Measurements from ENCODE around the genes WFDC10B, ZSWIM3 and CTSA.

DNA sequence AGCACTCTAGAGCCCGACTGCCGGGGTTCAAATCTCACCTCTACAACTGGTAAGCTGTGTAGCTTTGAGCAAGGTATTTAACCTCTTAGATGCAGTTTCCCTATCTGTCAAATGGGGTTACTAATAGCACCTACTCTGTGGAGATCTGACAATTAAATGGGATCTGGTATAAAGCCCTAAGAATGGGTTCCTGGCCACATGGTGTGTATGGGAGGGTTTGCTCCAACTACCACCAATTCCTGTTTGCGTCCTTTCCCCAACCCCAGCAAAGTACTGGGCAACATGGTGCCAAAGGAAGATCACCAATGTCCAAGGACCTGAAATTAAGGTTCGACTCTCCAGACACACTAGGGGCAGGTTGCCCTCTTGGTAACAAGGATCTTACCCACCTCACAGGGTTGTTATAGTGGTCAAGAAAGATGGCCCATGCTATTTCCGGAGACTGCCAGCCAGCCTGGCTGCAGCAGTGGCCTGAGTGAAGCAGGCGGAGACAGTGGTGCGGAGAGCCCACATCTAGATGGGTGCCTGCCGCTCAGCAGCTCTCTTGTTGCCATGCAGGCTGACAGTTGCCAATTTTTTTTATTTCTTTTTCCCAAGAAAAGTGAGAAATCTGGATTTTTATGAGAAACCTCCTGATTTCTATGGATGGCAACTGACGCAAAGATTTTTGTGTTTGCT, 16.4 kb upstream of the MATN4 start:
- PRO-cap: no peak

DNA sequence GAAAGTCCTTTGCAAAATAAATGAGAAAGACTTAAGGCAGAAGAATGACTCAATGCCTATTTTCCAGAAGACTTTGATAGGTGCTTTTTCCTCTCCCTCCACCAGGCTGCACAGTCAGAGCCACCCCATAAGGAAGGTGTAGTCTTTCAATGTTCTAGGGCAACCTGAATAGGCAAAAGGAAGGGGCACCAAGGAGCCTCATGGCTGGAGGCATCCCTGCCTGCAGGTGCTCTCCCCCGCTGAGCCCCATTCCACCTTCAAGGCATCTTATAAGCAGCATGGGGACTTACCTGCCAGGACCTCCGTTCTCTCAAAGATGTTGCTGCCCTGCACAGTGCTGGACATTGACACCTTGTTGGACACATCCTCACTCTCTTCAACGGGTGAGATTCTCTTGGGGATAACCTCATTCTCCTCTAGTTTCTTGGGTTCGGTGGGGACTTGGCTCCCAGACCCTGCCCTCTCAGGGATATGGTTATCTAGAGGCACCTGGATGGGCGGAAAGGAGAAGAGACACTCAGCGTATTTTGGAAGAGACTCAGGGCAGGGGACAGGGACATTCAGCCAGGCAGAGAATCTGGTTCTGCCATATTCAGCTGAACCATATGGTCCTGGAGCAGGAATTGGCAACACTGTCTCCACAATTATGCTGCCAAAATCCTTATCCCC, 18.0 kb downstream of the SDC4 start:
- PRO-cap: no peak

GRCh38 chr20:45342616-45343217, 5.5 kb downstream of the SDC4 start:
- PRO-cap: bidirectional peak, plus-strand start at chr20:45342732, minus-strand start at chr20:45342448; unidirectional peak, plus-strand start at chr20:45343107

- PRO-cap: no peak
Observed at GRCh38 chr20:45345024-45346016, 2.9 kb downstream of the SDC4 start.

DNA sequence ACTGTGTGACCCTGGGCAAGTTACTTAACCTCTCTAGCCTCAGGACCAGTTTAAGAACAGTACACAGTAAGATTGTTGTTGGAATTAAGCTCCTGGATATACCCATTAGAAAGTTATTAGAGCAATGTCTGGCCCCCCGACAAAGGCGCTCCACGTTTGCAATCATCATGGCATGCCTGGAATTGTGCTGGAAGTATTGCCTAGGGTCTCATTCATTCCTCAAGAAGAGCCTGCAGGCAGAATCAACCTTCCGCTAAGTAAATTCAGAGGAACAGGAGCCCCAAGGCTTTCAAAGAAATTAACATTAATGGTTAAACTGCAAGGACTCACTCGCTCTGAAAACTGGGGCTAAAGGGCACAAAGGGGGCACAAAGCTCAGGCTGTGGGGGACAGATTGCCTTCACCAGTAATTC, 1.3 kb downstream of the SDC4 start:
- PRO-cap: no peak

- PRO-cap: no peak
Observed at GRCh38 chr20:45358891-45359771, 3.8 kb upstream of the SYS1 start.

DNA sequence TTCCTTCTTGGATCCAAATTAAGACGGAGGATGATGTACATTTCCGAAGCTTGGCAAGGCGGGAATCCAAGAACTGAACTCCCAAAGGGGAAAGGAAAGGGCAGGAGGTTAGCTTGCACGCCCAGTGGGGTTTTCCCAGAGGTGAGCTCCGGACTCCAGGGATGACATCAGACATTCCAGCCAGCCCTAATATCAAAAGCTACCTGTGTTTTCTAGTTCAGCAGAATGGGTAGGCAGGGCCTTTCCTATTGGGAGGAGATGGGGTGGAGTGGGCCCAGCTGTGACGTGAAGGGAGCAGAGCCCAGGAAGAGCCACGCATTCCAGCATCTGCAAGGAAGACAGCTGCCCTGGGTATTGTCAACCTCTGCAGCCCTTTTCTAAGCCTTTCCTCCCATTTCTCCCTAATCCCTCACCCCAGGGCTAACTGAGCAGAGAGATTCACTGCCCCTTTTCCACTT, 3.2 kb upstream of the SYS1 start:
- PRO-cap: no peak

DNA sequence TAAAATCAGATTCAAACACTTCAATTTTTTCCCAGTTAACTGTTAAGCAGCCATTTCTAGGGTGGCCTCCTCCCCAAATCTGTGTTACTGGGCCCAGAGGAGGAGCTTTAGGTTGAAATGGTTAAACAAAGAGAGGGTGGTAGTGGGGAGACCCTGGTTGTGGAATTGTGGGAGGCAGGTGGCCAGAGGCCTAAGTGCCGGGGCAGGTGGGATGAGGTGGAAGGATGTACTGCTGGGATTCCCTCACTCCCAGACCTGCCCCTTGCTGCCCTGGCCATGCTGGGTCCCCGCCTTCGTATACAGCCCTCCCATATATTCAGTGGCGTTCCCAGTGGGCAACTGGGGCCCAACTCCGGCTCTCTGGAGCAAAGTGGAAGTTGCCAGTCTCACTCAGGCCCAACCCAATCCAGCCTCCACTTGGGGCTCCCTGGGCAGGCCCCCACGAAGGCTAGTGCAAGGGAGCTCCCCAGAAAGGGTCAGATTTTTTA, 6.1 kb downstream of the TP53TG5 start:
- PRO-cap: no peak

DNA sequence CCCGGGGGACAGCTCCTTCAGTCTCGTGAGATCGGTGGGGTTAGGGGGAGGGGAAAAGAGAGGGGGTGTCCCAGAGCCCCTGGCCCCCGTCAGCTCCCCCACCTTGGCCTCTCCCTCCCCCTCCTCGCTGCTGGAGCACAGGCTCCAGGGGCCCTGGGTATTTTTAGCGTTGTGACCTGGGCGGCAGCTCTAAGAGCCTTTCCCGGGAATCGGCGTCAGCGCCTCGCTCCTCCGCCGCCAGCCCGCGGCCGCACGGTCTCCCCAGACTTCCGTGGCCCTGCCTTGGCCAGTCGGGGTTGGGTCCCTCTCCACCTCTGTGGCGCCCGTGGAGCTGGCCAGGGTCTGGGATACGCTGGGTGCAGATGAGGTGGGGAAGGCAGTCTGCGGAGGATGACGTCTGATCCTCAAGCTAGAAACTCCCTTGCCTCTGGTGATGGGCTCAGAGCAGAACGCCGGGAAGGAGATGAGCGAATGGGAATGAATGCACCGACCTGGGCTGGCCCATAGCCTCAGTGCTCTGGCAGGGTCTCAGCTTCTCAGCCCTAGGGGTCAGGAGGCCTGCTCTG, 963 bp upstream of the DBNDD2 start:
- PRO-cap: bidirectional peak, plus-strand start at position 218 of the sequence, minus-strand start outside the sequence; unidirectional peak, minus-strand start at position 364 of the sequence

DNA sequence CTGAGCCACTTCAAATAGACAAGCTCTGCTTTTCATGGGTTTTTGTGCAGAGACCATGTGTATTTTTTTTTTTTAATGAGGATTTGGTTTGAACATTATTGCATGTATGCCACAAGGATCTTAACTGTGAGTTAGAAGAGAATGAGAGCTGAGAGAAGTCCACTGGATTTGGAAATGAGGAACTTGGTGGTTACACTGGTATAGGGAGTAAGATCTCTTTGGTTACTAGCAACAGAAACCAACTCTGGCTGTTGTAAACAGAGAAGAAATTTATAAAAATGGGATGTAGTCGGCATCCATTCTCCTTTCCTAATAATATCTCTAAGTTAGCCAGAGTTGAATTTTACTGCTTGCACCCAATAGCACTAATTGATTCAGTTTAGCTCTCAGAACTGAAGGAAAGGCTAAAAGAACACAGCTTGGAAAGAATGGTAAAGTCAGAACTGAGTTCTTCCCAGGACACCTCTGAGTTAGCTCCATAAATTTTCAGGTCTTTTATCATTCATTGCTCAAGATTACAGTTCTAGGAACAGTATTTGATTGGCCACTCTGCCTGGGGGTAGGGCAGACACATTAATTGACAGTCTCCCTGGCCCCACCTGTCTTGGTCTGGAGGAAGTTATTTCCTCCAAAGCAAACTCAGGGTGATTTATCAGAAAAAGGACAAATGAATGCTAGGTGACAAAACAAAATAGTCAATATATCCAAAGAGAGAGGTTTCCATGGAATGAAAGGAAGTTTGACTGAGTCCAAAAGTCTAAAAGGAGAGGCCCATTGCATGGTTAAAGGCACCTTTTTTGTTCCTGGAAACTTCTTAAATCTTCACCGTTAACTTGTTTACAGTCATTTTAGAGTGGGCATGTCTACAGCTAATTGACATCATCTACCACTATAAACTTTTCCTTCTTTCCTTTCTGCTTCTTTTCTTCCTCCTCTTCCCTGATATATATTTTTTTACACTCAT, 3.8 kb upstream of the WFDC2 start:
- PRO-cap: no peak

DNA sequence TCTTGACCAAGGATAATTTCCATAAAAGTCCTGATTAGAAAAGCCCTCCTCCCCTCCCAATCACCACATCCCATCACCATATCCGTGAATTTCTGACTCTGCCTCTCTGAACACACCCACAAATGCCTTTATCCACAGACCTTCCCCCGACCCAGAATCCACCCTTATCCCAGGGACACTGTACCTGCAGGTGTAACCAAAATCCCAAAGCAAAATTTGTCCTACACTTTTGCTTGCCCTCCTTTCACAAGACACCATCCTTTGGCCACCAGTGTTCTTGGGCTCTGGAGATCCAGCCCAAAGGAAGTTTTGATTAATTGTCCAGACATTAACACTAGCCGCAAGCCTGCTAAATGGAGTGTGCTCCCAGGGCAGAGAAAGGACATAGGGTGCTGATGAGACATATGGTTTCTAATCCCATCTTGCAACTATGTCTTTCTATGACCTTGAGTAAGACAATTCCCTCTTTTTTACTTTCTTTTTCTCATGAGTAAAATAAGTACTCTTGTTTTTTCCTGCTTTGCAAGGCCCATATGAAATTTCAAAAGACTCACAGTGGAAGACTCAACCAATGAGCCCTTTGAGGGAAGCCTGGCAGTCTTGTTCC, at the start of gene WFDC10B:
TSS of gene WFDC10B (minus strand) at position 286 of the 607 bp plus-strand sequence.
- PRO-cap: no peak

- PRO-cap: no peak
Observed at GRCh38 chr20:45782771-45783570, 8.7 kb downstream of the WFDC3 start.

DNA sequence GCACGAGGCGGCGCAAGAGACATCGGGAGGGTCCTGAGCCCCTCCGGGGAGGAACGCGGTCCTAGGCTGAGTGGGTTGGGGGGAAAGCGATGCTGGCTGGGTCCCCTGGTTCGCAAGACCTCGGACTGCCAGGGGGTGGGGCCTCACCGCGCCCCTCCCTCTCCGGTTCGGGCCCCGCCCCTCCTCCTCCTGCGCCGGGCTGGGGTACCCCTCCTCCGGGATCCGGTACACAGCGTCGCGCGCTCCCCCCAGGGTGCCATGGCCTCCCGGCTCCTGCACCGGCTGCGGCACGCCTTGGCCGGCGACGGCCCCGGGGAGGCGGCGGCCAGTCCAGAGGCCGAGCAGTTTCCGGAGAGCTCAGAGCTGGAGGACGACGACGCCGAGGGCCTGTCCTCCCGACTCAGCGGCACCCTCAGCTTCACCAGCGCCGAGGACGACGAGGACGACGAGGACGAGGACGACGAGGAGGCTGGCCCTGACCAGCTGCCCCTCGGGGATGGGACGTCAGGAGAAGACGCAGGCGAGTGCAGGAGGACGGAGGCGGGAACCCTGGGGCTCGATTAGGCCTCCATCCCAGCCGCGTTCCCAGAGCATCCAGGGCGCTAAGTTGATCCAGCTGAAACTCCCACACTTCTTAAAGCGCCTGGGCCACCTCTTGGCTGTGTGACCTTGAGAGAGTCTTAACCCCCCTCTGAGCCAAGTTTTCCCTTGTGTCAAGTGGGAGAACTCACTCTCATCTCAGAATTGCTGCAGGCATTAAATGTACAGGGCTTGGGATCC, 540 bp downstream of the SNX21 start:
- PRO-cap: bidirectional peak, plus-strand start at position 228 of the sequence, minus-strand start at position 127 of the sequence

GRCh38 chr20:45857241-45858233, at the start of gene ZSWIM3:
Gene ZSWIM3 (plus strand): TSS chr20:45857614.
- PRO-cap: bidirectional peak, plus-strand start at chr20:45857617, minus-strand start at chr20:45857371; unidirectional peak, plus-strand start at chr20:45857804; unidirectional peak, minus-strand start at chr20:45857975

DNA sequence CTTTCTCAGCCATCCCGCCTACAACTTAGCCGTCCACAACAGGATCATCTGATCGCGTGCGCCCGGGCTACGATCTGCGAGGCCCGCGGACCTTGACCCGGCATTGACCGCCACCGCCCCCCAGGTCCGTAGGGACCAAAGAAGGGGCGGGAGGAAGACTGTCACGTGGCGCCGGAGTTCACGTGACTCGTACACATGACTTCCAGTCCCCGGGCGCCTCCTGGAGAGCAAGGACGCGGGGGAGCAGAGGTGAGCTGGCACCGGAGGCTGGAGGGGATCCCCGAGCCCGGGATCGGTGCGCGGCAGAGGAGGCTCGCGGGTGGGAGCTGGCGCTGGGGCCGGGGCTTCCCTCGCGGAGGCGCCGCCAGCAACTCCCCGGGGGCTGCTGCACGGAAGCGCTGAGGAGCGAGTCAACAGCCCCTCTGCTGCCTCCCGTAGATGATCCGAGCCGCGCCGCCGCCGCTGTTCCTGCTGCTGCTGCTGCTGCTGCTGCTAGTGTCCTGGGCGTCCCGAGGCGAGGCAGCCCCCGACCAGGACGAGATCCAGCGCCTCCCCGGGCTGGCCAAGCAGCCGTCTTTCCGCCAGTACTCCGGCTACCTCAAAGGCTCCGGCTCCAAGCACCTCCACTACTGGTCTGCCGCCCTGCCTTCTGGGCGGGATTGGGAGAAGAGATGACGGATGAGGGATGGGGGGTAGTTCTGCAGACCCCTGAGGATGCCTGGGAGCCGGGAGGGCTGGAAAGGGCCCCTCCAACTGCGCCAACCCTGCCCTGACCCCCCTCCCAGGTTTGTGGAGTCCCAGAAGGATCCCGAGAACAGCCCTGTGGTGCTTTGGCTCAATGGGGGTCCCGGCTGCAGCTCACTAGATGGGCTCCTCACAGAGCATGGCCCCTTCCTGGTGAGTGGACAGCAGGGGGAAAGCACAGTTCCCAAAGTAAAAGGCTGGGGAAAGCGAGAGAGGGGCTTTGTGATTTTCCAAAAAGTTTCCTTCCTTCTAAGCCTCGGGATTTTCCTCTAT, at the start of gene CTSA:
TSS of gene CTSA (plus strand) at position 205 of the 1,017 bp plus-strand sequence.
- PRO-cap: bidirectional peak, plus-strand start at position 205 of the sequence, minus-strand start at position 78 of the sequence; unidirectional peak, minus-strand start at position 636 of the sequence

GRCh38 chr20:45902209-45902774, 9.7 kb downstream of the PLTP start:
- PRO-cap: no peak

- PRO-cap: no peak
Observed at GRCh38 chr20:46070060-46070890, 19.5 kb downstream of the NCOA5 start.

- PRO-cap: no peak
Observed at GRCh38 chr20:46199192-46199737, 81.2 kb downstream of the CD40 start.

DNA sequence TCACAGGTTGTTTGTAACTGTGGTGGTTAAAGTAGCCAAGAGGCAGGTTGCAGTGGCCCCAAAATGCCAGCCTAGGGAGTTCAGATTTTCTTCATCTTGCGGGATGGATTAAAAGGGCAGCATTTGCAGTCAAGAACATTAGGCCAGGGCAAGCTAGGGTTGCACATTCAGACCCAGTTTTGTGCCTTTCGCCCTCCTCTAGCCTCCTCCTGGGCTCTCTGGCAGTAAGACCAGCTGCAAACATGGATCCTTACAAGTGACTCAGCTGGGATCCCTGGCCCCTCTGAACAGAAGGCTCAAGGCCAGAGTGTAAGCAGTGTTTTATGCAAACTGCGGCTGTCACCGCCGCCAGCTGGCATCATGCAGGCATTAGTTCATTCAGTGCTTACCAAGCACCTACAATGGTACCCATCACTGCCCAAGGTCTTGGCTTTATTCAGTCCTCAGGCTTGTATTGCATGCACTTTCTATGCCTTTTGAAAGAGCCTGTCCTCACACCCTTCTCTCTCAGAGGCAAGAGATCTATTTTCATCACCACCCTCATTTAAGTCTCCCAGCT, 886 bp upstream of the SLC35C2 start:
- PRO-cap: no peak

- PRO-cap: no peak
Observed at GRCh38 chr20:46401495-46402254, 4.7 kb downstream of the ELMO2 start.

Measured in progenitor cell of endocrine pancreas (in vitro differentiated cells).